Epithelial cell of esophagus (primary cell): ENCODE measurements around a stretch of chr12.

DNA sequence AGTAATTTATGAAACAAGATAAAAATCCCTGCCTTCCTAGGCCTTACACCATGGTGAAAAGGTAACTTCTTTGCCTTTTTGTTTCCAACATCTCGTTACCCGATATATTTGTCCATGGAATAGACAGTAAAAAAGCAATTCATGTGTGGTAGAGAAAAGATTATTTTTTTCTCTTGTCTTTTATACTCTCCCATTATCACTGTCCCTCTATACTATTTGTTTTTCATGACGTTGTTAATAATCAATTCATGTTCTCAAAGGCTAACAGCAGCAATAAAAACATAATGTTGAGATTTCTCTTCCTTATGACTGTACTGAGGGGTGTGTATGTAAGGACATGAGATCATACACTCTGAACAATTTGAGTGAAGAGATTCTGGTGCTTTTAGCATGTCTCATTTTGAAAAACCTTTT is 3.7 kb upstream of the TSPAN8 start:
- RRBS: no CpG with 5 or more reads among the region's 3 CpGs

GRCh38 chr12:71644748-71645252 is 18.8 kb downstream of the ZFC3H1 start:
- RRBS: no CpG with 5 or more reads among the region's 4 CpGs

- RRBS: no CpG with 5 or more reads among the region's 1 CpG
Measured at GRCh38 chr12:71844993-71845565, 5.5 kb downstream of the TBC1D15 start.

DNA sequence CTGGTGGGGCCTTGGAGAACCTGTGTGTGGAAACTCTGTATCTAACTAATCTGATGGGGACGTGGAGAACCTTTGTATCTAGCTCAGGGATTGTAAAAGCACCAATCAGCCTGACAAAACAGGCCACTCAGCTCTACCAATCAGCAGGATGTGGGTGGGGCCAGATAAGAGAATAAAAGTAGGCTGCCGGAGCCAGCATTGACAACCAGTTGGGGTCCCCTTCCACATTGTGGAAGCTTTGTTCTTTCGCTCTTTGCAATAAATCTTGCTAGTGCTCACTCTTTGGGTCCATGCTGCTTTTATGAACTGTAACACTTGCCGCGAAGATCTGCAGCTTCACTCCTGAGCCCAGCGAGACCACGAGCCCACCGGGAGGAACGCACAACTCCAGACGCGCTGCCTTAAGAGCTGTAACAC is 86.3 kb upstream of the TRHDE start:
- RRBS: no CpG with 5 or more reads among the region's 11 CpGs

- RRBS: no CpG with 5 or more reads among the region's 1 CpG
Measured at GRCh38 chr12:72274821-72275461, 2.8 kb downstream of the TRHDE start.

- RRBS: no CpG with 5 or more reads among the region's 9 CpGs
Measured at GRCh38 chr12:72432055-72432735, 160.0 kb downstream of the TRHDE start.

- RRBS: no CpG with 5 or more reads among the region's 3 CpGs
Measured at GRCh38 chr12:73341560-73341812, 1069.3 kb downstream of the TRHDE start.

- RRBS: no CpG with 5 or more reads among the region's 5 CpGs
Measured at GRCh38 chr12:74535657-74536011, 2.0 kb upstream of the ATXN7L3B start.

DNA sequence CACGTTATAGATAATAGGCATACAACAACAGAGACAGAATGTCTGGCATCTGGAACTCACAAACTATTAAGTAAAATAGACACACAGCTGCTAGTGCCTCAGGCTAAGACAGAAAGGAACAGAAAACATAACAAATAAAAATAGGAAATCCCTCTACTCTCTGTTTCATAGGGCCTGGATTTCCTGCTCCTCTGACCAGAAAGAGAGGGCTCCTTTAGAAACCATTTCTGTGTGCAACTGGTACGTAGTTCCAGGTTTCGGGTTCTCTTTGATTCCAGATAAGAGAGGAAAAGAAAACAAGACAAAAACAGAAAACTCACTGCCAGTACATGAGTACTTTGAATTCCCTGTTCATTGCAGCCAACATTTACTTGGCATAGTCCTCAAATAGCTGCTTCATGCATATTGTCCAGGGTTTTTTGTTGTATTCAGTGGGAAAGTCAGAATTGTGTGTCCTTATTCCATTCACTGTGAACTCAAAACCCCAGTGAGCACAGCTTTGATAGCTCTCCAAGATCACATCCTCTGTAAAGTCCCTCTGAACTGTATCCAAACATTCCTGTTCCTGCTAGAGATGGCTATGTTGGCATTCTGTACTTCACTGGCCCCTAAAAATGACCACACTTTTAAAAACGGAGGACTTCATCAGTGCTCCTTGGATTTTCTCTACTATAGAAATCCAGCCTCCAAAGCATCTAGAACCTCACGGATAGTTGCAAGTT is 48.9 kb downstream of the ATXN7L3B start:
- RRBS: no CpG with 5 or more reads among the region's 5 CpGs

- RRBS: no CpG with 5 or more reads among the region's 3 CpGs
Measured at GRCh38 chr12:75498972-75500109, 12.1 kb downstream of the KRR1 start.

DNA sequence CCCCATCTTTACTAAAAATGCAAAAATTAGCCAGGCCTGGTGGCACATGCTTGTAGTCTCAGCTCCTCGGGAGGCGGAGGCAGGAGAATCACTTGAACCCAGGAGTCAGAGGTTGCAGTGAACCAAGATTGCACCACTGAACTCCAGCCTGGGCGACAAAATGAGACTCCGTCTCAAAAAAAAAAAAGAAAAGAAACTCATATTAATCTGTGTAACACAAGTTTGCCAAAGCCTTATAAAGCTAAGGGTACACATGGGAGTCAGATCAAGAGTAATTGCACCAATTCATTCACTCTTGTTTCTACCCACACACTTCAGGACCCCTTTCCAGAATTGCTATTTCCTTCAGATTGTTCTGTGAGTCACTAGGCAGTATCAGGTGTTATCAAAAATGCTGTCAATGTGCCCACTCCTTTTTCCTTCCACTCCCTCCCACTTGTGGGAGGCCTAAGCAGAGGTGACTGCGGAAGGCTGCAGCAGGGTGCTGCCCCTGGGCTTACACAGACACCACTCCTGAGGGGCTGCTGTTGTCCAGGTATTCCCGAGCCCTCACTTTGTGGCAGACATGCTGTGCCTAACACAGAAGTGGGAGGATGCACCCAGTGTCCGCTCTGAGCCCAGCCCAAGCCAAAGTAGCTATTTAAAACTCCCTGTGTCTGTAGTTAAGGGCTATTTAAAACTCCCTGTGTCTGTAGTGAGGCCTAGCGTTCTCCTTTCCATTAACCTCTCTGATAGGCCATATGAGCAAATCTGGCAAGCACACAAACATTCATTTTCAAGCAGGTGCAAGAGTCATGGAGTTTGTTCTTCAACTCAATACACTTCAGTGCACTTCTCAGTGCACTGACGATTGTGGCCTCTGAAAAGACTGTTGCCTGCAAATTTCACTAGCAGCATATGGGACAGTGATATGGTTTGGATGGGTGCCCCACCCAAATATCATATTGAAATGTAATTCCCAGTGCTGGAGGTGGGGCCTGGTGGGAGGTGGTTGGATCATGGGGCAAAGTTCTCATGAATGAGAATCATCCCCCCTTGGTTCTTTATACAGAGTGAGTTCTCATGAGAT is 170.9 kb downstream of the NAP1L1 start:
- RRBS: no CpG with 5 or more reads among the region's 9 CpGs

GRCh38 chr12:75933786-75934207 is 150.7 kb downstream of the NAP1L1 start:
- RRBS: no CpG with 5 or more reads among the region's 3 CpGs

DNA sequence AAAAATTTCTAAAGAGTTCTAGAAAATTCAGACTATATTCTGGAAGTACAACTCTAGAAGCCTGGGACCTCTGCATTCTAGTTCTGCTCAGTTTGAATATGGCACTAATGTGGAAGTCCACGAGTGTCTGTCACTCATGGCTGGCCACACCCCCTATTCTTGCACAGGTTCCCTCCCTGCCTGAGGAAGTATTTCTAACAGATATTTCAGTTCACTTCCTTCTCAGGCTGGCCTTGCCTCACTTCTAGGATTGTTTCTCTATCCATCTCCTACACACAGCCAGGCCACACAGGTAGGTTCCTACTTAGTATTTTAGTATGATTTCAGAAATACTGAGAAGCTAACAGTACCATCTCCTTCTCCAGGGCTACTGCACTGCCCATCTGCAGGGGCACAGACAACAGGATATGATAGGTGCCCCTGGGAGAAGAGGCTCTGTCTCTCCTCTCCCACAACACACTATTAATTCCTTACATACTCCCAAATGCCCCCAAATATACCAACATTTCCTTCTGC is 120.2 kb downstream of the NAP1L1 start:
- RRBS: no CpG with 5 or more reads among the region's 1 CpG

- RRBS: no CpG with 5 or more reads among the region's 2 CpGs
Measured at GRCh38 chr12:75974505-75974911, 110.0 kb downstream of the NAP1L1 start.

GRCh38 chr12:76020168-76020699 is 64.3 kb downstream of the NAP1L1 start:
- RRBS: no CpG with 5 or more reads among the region's 9 CpGs

DNA sequence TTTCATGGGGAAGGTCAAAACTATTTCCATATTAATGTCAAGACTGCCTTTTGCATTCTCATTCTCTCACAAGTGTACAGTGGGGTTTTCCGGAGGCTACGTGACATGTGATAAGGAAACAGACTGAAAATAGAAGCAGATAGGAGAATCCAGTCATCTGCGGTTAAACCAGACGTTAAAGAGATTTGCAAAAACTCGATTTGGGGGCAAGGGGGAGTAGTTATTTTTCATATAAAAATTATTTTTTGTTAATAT is 1.0 kb upstream of the NAP1L1 start:
- RRBS: no CpG with 5 or more reads among the region's 5 CpGs

DNA sequence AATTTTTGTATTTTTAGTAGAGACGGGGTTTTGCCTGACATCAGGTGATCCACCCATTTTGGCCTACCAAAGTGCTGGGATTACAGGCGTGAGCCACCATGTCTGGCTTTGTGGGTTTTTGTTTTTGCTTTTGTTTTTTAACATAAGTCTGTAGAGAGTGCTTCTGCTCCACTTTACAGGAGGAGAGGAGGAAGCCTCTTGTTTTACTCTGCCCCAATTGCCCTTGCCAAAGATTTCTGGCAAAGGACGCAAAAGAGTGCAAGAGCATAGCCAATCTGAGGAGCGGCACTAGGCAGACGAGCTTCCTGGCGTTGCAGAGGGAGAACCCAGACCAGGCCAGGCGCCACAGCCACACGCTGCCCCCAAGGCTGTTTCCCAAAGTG is 96.3 kb downstream of the BBS10 start:
- RRBS: no CpG with 5 or more reads among the region's 8 CpGs